HT-29 (cell line): Measurements from ENCODE around the gene GIGYF2.

DNA sequence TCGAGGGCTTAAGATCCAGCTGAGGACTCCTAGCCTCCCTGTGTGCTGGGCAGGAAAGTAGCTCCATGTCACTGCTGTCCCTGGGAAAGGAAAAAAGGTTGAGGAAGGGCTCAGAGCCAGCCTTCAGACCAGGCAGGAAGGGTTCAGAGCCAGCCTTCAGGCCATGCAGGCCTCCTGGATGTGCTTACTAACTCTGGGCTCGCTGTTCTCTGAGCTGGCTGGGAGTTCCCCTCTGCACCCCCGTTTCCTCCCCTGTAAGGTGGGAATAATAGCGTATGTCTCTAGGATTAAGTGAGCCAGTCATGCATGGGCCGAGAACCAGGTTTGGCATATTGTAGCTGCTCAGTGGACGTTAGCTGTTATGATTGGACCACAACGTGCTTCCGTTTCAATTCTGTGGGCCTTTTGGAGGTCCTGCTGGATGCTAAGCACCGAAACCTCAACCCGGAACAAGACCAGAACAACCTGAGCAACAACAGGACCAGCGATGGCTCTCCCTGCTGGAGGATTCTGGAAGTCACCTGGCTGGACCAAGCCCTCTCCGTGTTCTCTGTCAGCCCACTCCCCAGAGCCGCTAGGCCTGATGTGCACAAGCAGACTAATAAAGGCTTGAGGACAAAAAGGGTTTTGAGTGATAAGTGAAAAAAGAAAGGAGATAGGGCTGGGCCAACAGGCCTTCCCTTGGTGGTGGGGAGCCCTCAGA, 989 bp upstream of the B3GNT7 start:
- RAMPAGE, long total RNA: no peak

- RAMPAGE, long total RNA: no peak
Measured at GRCh38 chr2:231425242-231425683, 29.8 kb downstream of the B3GNT7 start.

DNA sequence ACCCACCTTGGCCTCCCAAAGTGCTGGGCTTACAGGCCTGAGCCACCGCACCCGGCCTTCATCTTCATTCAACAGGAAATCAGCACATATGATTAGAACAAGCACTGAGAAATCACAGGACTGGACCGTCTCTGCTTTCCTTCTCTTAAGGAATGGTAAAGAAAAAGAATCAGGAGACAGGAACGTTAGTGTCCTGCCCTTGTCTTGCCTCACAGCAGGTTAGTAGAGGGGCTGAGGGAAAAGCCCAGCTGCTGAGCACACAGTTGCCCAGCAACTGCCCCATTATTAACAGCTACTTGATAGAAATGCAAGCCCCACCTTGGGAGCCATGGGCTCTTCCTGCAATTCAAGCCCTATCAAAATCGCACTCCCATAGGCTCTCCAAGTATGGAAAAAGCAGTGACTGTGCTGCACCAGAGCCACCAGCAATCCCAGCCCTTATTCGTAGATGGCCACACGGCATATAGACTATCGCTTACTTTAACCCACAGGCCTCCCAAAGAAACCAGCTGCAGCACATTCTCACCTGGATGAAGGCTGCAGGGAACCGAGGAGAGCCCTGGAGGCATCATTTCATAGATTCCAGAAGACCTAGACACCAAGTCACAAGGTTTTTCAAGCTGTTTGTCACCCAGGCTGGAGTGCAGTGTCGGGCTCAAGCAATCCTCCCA, 11.6 kb downstream of the NCL start:
- RAMPAGE, long total RNA: no peak

GRCh38 chr2:231545441-231546212, 15.4 kb upstream of the NMUR1 start:
- RAMPAGE, long total RNA: no peak

- RAMPAGE, long total RNA: no peak
Measured at GRCh38 chr2:231632718-231633521, 40.3 kb downstream of the TEX44 start.

DNA sequence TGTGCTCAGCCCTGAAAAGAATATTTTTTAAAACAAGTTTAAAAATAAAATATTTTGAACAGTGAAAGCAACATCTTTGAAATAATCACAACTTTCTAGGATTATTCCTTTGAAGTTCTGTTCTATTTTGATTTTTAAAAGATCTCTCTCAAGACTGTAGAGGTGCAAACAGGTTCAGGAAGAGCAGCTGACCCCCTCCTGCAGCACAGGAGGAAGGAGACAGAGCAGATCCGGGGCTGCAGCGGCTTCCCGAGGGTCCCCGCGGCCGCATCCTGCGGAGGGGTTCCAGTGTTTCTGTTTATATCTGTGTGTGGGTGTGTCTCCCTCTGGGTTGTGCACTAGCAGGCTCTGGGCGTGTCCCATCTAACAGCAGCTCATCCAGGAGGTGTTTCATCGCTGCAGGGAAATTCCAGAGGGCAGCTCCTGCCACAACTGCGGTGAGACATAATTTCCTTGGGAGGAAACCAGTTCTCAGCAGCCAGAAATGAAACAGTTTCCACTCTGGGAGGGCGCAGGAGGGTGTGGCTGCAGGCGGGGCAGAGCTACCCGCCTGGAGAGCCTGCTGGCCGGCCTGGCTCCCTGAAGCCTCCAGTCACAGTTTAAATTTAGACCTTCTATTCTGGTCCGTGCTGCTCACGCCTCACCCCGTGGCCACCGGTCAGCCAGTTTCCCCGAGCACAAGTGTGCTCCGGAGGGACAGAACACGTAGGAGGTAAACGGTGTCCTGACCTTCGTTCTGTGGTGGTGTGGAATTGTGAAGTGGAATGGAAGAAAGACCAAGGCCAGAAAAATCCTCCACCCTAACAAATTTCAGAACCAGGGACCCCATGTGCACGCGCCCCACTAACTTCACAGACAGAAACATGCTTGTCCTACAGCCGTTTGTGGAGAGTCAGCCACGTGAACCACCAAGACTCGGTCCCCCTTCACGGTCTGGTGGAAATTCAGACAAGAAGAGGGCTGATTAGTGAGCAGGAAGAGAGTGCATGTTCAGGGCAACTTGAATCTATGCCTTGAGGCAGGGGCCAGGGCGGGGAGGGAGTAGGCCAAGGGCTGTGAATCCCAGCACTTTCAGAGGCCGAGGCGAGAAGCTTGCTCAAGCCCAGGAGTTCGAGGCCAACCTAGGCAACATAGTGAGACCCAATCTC, 50.1 kb downstream of the TEX44 start:
- RAMPAGE, long total RNA: no peak

GRCh38 chr2:231661519-231661778, 46.9 kb upstream of the PTMA start:
- RAMPAGE, long total RNA: no peak

DNA sequence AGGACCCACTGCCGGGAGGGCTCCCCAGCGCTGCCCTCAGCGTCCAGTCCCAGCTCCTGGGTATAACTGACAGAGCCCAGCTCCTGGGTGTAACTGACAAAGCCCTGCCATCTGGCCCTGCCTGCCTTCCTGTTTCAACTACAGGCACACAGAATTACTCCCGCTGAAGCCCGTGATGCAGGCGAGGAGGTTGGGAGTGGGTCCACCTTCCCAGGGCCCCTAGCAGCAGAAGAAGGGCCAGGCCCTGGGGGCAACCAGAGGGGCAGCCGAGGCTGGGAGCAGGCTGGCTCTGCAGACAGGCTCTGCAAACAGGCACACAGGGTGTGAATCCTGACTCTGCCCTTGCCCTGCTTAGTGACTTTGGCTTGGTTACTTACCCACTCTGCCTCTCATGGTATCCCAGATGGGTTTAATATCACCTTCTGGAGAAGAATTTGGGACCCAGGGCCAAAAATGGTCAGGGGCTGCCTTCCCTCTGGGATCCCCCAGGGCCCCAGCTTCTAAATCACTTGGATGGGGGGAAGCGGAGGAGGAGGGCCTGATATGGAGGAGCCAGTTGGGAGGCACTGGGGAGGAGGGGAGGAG, 25.4 kb upstream of the PTMA start:
- RAMPAGE, long total RNA: no peak

DNA sequence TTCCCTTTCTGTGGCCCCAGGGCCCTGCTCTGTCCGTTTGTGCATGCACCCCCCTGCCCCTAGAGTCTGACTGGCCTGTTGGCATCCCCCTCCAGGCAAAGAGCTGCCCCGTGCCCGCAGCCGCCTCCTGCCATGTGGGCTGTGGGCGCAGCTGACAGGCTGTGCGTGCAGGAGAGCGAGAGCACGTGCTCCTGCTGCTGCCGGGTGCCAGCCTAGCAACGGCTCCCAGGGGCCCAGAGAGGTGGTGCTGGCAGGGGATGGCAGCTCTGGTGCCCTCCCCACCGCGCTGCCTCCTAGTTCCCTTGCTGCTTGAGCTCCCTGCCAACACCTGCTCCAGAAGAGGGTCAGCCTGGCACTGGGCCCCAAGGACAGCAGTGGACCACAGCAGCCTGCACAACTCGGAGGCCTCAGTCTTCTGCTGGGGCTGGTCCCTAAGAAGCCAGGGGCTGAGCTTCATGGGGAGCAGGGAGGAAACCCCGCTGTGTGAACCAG, 24.0 kb upstream of the PTMA start:
- RAMPAGE, long total RNA: no peak

DNA sequence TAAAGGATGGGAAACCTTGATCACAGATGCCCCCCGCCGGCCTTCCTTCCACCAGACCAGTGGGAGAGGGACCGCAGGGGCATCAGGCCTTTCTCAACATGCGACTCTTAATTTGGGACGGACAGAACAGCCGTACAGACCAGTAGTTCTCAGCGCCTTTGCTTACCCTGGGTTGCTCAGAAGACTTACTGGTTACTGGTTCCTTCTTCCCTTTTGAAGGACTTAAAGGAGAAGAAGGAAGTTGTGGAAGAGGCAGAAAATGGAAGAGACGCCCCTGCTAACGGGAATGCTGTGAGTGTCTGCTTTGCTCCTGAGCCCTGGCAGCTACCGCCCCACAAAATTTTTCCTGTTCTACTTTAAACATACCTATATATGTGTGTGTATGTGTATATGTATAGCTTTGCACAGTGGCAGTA, 2.8 kb downstream of the PTMA start:
- RAMPAGE, long total RNA: no peak

DNA sequence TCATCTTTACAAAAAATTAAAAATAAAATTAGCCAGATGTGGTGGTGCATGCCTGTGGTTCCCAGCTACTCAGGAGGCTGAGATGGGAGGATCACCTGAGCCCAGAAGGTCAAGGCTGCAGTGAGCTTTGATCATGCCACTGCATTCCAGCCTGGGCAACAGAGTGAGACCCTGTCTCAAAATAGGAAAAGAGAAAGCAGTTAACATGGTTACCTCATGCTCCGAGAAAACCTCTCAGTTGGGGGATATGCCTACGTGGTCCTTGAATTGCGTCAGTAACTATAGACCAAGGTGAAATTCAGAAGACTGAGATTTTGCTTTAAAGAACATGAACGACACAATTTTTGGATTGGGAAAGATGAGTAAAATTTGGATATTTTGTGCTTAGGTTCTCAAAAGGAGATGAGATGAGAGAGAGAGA, 188.4 kb upstream of the ALPP start:
- RAMPAGE, long total RNA: no peak

GRCh38 chr2:232418519-232419275, 12.1 kb downstream of the ALPG start:
- RAMPAGE, long total RNA: no peak

DNA sequence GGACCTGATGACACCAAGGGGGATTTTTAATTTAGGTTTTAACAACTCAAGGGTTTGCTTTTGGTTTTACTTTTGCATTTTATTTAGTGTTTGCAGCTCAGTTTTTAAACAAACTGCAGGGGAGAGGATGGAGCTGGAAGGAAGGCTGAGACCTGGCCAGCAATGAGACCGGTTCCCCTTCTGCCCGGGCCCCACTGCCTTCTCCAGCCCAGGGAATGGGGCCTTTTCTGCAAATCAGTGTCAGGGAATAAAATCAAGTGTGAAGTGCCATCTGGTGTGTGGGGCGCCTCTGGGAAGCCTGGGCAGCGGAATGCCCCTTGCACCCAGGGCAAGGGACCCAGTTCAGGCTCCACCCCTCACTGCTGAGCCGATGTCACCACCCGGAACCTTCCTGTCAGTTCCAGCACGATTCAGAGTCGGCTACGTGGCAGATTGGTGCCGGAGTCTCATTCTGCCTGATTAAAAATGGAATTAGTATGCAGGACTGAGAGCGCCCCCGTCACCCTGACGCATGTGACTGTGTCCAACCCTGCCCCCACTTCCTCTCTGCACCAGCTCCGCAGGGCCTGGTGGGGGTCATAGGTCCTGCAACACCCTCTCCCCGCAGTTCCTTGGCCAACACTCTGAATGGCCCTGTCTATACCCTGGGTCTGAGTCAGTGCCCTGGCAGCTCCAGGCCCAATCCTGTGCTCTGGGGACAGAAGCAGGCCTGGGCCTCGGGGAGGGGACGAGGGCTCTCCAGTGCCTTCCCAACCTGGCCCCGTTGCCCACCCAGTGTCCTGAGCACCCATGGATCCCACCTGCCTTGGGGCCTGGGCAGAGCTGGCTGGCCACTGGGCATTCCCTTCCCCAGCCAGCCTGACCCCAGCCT, 8.2 kb upstream of the ALPI start:
- RAMPAGE, long total RNA: no peak

GRCh38 chr2:232524088-232524674, 1.8 kb upstream of the CHRND start:
- RAMPAGE, long total RNA: no peak

- RAMPAGE, long total RNA: no peak
Measured at GRCh38 chr2:232556226-232556981, 5.9 kb downstream of the EIF4E2 start.

GRCh38 chr2:232668008-232668709, 29.0 kb upstream of the GIGYF2 start:
- RAMPAGE, long total RNA: no peak

DNA sequence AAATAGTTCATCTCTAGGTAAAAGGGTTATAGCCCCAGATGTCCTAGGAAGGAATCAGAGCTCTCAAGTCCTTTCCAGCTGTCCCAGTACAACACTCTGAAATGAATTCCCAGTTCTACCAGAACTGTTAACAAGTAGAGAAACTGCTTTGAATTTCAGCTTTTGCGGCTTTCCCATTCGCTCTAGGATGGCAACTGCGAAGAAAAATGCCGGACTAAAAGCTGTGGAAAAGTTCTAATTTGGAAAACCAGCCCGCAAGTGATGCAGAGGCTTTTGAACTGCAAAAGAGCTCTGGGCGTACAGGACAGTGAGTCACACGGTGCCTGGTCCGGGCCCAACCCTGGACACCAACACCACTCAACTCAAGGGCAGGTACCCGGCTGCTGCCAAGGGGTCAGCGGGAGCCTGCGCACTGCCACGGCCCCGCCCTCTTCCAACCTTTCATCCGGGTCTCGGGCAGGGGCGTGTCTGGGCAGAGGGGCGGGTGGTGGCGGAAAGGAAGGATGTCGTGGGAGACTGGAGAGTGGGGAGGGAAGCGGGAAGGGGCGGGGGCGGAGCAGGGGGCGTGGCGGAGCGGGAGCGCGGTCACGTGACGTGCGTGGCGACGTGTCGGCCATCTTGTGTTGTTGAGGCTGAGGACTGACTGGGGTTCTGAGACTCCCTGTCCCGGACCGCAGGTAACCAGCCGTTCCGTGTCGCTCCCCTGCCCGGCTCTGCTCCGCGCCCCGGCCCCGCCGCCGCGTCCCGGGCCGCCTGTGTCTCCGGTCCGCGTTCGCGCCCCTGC, at the start of gene GIGYF2:
Gene GIGYF2, plus strand, starts transcription at position 616 of the 784 bp plus-strand sequence.
- RAMPAGE, long total RNA: no peak

DNA sequence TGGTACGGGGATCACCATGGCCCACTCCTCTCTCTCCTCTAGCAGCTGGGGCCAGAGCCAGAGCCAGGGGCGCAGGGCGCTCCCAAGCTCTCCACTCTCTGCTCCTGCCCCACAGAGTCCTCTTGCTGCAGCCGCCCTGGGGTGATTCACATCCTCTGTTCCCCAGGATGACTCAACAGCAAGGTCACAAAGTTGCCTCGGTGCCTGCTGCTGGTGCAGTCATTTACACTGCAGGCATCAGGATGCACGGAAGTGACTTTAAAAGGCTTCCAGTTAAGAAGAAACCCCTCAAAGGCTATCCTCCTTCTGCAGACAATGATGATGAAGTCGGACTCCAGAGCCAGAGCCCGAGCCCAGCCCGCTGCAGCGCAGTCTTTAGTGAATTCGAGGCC, 31.9 kb downstream of the SNORC start:
- RAMPAGE, long total RNA: no peak

DNA sequence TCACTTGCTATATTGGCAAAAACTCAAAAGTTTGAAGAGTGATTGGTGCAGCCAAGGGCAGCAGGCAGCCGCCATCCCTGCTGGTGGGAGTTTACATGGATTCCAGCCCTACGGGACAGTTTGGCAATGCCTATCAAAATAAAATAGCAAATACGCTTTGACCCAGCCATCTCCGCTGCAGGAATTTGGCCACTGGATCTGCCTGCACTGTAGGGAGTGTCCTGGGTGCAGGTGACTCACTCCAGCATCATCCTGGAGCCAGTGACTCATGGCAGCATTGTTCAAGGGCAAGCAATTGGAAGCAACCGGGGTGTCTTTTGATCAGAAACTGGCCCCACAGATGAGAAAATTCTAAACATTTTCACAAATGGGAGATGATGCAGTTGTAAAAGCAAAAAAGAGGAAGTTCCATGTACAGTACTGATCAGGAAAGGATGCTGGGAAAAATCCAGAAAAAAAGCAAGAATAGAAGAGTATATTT, 24.6 kb downstream of the NGEF start:
- RAMPAGE, long total RNA: no peak

- RAMPAGE, long total RNA: no peak
Measured at GRCh38 chr2:233012375-233013028, 554 bp downstream of the NGEF start.